Cardiac atrium fibroblast (primary cell): ENCODE measurements around a stretch of chr5.

DNA sequence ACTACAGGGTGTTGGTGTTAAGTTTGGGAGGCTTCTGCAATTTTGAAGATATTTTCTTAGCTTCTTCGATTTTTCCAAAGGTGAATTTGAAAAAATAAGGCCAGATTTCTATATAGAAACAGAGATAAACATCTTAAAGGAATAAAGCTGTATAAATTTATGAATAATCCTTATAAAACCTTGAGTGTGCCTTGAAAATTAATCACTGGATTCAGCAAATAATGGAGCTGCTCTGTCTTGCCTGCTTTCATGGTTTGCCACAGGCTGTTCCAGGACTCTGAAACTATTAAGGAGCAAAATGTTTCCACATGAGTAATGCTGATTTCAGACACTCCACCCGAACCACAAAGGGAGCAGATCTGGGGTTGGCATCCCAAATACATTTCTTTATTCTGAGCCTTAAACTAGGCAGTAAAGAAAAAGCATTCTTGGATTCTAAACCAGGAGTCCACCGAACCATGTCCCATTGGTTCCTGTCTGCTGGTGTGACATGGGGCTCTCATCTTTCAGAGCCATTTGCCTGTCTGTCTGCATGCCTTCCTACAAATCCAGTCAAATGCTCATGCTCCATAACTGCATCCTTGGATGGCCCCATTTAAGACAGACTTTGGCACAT is 10.1 kb upstream of the C1QTNF3 start:
- RAMPAGE, long total RNA: no peak

- RAMPAGE, long total RNA: no peak
Measured at GRCh38 chr5:34058387-34059014, 15.5 kb upstream of the C1QTNF3 start.

- RAMPAGE, long total RNA: no peak
Measured at GRCh38 chr5:34244509-34245612, 201.8 kb upstream of the C1QTNF3 start.

- RAMPAGE, long total RNA: no peak
Measured at GRCh38 chr5:34245627-34246086, 202.6 kb upstream of the C1QTNF3 start.

- RAMPAGE, long total RNA: no peak
Measured at GRCh38 chr5:34467045-34467525, 189.0 kb upstream of the RAI14 start.

DNA sequence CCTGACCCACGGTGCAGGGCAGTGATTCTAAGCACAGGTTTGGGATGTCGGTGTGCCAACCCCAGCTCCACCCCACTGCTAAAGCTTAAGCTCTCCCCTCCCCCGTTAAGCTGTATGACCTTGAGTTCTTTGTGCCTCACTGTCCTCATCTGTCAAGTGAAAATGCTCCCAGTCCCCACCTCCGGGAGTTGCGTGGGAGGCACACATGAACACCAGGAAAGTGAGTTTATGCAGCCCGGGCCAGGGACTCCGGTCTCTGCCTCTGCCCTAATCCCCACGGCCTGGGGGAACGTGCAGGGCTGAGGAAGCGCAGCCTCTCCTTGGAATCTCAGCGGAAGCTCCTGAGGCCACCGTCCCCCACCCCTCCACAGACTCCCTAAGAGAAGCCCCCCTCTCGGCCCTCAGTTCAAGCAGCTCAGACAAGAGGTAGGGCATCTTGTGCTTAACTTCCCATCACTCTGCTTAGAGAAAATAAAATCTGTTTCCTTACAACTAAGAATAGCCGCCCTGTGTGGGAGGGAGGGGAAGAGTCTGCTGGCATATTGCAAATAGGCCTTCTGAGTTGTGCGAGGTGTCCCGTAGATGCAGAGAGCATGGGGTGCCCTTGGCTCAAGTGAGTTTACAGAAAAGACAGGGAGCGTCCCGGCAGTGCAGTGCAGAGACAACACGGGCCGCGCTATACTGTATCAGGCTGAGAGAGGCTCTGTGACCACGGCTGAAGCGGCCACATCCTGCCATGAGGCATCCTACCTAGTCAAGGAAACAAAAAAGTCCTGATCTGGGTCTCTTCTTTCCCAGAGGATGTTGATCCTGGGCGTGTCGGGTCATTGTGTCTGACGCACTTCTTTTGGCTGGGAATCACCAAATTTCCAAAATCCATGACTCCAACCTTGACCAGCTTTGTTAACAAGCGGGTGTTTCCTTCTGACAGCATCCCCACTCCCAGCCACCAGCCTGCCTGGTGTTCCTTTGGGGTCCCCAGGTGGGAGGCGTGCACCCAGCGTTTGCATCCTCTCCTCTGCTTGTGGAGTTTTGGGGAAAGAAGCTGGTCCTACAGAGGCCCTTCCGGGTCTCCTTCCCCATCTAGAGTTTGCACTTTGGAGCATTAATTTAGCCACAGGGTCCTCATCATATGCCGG is 91.7 kb upstream of the RAI14 start:
- RAMPAGE, long total RNA: no peak

DNA sequence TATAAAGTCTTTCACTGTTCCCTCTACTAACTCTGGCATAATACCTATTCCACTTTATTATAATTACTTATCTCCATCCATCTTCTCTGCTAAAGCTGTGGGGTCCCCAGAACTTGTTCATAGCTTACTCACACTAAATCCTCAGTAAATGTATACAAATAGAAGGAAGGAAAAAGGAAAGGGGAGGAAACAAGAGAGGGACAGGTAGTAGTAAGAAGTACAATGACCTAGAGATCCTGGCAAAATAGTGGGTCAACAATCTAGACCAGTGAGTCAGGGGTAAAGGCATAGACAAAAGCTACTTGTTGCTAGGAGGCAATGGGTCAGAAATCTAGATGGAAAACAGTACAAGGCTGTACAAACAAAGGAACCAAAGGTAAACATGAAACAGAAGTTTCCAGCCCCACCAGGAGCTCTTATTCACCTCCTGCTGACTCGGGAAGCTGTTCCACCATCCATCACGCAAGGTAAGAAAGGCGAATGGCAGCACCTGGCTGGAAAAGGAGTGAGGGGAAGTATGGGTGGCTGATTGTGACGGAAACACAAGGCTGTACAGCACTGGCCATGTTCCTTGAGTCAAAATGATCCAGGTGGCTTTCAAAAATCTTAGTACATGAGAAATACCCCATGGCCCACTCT is 70.6 kb upstream of the RAI14 start:
- RAMPAGE, long total RNA: no peak

DNA sequence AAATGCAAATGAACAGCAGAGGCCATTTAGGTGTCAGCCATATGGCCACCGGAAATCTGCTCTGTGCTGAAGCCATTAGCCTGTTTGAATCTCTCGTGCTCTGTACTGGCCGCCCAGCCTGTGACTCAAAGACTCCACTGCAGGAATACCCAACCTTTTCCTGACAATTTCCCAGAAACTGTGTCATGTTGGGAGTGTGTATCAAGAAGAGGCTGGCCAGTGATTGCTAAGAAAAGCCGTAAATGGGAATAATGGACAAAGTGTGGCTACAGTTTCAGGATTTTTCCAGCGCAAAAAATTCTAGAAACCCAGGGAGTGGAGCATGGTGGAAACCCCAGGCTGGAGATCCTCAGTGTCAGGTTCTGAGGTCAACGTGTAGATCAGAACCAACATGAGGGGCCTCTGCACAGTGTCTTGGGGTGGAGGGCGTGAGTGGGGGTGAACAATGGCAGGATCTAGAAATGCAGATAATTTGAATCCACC is 35.8 kb upstream of the RAI14 start:
- RAMPAGE, long total RNA: no peak

DNA sequence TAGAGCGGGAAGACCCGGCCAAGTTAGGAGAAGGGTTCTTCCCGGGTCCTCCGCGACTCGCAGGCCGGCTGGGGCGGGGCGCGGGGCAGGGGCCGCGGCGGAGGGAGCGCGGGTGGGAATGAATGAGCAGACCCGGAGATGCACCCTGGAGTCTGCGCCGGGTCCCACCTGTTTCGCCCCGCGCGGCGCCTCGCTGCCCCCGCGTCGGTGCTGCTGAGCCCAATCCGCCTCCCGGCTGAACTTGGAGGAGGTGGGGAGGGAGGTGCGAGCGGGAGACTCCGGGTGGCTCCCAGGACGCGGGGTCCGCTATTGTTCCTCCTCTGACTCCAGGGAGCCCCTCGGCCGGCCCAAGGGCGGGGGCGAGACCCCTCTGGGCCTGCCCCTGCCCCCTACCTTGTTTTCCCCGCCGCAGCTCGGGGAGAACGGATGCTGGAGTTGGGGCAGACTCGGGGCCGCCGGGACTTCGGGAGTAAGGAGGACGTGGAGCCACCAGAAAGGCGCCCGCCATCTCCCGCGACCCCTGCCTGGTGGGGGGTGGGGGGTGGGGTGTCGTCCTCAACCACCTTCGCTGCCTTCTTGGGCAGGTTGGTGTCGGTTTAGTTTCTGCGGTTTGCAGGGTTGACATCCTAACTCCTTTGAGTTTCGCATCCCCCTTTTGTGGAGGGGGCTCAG is 718 bp downstream of the RAI14 start:
- RAMPAGE, long total RNA: no peak

DNA sequence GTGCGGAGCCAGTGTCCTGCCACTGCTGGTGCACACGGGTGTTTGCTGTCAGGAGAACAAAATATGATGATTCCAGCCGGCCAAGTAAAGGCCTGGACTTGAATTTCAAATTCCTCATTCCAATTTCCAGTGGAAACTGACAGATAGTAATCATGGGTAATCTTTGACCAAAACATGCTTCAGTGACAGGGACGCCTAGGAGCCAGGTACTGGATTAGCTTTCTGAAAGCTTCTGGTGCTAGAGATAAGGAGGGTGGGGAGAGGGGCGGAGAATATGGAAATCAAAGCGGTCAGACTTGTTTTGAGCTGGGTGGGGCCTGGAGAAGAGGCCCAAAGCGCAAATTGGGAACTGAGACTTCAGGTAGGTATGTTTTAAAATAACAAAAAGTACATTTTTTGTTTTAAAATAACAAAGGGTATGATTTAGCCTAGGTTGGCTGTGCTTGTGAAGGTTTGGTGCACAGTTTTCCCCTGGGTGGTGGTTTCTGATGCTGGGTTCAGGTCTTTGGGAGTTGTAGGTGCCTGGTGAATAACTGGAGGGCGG is 43.7 kb downstream of the RAI14 start:
- RAMPAGE, long total RNA: no peak

DNA sequence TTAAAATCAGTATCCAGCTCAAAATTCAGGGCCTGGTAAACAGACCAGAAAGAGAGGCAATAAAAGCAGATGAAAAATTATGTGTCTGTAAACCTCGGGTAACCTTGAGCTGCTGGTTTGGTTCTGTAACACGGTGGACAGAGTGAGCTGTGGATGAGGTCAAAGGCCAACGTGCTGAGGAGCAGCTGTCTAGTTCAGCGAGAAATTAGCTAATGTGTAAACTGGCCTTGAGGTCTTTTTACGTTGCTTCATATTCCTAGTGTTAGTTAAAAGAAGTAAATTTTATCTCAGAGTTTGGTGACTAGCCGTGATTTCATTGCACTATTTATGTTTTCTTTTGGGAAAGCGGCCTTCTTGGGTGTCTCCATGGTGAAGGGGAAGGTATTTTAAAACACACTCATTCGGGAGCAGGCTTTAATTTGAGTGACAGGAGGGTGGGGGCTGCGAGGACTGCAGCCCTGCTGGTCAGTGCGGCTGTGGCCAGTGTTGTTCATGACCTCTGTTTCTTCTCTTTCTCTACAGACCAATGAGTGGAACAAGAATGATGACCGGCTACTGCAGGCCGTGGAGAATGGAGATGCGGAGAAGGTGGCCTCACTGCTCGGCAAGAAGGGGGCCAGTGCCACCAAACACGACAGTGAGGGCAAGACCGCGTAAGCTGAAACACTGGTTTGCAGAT is 81.9 kb upstream of the TTC23L start:
- RAMPAGE, long total RNA: no peak

- RAMPAGE, long total RNA: no peak
Measured at GRCh38 chr5:35026933-35027367, 20.8 kb downstream of the AGXT2 start.

GRCh38 chr5:35198559-35199490 is 31.5 kb downstream of the PRLR start:
- RAMPAGE, long total RNA: no peak

GRCh38 chr5:35826191-35826390 is 30.6 kb upstream of the IL7R start:
- RAMPAGE, long total RNA: no peak

DNA sequence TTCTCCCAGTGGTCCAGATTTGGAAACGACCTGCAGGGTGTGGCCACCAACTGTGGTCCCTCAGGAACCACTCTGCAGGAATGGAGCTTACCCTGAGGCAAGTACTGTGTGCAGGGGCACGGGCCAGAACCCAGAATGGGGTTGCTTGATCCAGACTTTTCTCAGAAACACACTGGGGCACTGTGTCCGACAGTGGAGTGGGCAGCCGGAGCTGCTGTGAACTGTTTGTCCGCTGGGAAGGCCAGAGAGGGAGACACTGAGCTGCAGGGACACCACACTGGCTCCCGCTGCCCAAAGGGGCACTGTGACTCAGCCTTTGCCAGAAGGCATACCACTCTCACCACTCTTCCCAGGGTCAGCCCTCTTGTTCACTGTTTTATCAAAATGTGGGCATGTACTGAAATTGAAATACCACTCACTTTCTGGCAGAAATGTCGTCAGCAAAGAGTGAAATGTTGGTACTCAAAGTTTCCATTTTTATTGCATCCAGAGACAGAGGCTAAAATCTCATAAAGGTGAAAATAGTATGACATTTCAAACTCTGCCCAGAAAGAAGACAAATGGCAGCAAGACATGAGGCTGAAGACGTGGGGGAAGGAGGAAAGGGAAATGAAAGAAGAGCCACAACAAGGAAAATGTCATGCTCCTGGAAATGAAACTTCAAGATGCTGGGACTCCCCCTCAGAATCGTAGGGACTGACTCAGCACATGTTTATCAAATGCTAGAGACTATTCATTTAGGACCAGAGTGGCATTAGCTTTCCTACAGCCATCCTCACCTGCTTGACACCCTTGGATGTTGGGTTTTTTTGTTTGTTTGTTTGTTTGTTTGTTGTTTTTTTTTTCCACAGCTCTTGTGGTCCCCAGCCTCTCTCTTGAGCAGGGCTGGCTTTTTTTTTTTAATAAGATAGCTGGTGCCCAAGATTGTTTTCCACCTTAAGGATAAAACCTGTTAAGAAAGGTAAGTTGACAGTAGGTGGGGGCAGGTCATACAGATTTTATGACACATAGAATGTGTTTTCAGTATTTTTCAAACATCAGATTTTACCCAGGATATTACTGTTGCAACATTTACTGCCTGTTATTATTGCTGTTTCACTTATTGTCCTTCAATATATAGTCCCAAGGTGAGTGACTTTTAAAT is 4.3 kb upstream of the IL7R start:
- RAMPAGE, long total RNA: no peak

DNA sequence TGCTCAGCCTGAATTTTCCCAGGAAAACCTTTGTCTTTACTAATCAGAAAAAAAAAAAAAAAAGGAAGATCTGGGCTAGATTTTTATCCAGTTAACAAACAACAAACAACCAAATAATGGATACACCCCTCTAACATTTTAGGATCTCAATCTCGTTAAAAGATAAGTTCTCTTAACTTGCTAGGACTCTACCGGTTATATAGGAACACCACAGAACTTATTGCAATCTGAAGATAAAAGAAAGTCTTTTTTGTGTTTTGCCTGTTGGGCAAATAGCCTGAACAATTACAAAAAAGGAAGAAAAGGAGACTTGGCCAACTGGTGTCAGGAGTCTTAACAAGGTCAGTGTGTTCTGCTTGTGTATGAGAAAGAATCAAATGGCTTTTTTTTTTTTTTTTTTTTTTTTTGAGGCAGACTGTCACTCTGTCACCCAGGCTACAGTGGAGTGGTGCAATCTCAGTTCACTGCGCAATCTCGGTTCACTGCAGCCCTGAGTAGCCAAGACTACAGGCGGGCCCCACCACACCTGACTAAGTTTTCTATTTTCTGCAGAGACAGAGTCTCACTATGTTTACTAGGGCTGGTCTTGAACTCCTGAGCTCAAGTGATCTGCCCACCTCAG is 3.2 kb upstream of the IL7R start:
- RAMPAGE, long total RNA: no peak

DNA sequence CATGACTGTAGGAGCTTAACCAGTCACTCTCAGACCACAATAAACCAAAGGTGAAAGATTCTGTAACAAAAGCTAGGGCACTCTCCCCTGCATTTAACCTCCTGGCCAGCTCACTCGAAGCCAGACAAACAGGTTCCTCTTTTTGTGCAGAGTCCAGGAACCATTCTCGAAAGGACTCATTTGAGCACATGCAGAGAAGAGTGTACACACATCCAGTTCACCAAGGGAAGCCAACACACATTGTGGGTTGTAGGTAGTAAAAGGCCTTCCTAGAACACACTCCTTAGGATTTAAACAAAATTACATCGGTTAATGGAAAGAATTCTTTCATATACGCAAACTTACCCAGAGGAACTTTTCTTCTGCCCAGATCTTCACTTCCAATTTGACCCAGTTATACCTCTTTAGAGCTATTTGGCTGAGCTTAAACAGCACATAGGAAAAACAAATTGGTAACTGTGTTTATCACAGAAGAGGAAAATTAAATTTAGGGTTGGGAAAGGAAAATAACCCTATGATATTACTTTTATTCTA is 6.7 kb downstream of the IL7R start:
- RAMPAGE, long total RNA: no peak

DNA sequence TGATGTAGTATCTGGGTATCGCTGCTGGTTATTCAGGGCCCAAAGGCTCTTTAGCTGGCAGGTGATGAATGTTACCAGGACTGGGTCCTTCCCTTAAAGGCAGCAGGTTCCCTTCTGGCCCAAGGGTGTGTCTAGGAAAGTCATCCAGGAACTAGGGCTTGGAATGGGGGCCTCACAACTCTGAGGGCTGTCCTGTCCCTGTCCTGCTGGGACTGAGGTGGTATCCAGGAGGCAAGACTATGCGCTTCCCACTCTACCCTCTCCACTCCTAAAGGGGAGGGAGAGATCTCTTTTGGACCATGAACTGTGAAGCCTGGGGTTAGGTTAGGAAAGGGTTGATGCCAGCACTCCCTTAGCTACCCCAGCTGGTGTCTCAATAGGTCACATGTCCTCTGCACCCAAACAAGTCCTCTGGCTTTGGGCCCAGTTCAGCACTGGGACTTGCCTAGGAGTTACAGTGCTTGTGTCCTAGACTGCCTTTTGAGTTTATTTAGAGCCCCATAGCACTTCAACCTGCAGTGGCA is 22.4 kb upstream of the RANBP3L start:
- RAMPAGE, long total RNA: no peak

- RAMPAGE, long total RNA: no peak
Measured at GRCh38 chr5:36418156-36418565, 116.5 kb upstream of the RANBP3L start.

GRCh38 chr5:36481340-36481638 is 125.1 kb upstream of the SLC1A3 start:
- RAMPAGE, long total RNA: no peak